Sigmoid colon (tissue), 4 donors: ENCODE measurements around a stretch of chr3.

- PRO-cap: no peak
- RAMPAGE, long total RNA, 4 experiments: no peak in any of the 4 experiments
These were observed 37.2 kb downstream of the CMTM7 start for GRCh38 chr3:32428844-32429213.

DNA sequence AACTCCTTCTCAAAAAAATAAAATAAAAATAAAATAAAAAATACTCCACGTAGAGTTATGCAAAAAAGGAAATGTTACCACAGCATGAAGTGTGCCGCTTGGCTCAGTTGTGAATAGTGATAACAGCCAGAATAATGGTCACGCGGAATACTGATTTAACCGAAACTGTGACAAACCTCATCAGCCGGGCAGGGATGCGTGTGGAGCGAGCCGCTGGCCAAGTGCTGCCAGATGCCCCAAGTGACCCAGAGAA, 35.4 kb downstream of the CMTM6 start:
- PRO-cap: no peak
- RAMPAGE, long total RNA, 4 experiments: no peak in any of the 4 experiments

- PRO-cap: no peak
- RAMPAGE, long total RNA, 4 experiments: no peak in any of the 4 experiments
These were observed 14.3 kb downstream of the DYNC1LI1 start for GRCh38 chr3:32556069-32557135.

GRCh38 chr3:32843971-32844247, 26.1 kb downstream of the TRIM71 start:
- PRO-cap: no peak
- RAMPAGE, long total RNA, 4 experiments: no peak in any of the 4 experiments

DNA sequence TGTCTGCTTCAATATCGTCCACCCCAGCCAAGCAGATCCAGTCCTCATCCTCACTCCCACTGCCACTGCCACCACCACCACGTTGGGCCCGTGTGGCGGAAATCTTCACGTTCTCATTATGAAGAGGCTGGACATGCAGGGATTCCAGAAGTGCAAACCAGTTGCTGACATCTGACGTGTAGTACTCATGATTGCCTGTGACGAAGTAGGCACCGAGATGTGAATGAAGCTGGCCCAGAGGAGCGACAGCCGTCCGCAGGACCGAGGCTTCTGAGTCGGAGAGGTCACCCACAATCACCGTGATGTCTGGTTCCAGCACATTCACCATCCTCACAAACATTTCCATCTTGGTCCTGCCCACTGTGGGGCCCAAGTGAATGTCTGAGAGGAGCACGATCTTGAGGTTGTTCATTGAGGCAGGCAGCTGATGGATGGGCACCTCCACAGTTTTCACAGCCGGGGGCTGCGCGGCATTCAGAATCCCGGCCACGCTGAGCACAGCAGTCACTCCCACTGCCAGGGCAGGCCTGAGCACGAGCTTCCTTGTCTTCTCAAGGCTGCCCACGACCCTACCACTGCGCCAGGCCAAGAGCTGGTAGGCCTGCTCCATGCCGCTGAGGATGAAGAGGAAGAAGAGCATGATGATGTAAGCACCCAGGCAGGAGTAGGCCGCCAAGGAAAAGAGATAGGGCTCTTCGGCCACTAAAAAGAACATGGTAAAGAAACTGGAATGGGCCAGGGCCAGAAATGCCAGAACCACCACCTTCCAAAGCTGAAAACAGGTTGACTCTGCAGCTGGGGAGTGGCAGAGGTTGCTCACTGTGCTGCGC, 3.6 kb downstream of the GLB1 start:
- PRO-cap: no peak
- RAMPAGE, long total RNA, 4 experiments: no peak in any of the 4 experiments

DNA sequence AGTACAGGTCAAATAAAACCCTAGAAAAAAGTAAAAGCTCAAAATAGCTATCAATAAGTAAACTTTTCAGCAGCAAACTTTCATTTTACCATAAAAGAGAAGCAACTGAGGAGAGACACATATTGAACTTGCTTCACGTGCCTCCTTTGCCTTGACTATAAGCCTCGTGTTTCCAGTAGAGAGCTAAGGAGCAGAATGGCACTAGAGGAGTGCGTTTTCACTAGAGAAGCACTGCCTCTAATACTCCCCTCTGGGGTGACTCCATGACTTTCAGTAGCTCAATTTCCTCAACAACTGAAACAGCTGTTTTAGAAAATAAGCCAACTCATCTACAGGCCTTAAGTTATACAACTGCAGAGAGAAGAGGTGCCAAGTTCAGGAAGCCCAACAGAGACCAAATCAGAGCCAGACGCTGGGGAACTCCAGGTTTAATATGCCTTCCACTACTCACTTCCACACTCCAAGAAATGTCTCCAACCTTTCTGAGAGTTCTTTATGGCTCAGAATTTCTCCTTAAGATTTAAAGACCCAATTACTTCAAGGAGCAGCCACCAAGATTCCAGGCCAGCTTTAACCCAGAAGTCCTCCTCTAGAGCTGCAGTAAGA, 1.9 kb downstream of the UBP1 start:
- PRO-cap: no peak
- RAMPAGE, long total RNA, 4 experiments: no peak in any of the 4 experiments

DNA sequence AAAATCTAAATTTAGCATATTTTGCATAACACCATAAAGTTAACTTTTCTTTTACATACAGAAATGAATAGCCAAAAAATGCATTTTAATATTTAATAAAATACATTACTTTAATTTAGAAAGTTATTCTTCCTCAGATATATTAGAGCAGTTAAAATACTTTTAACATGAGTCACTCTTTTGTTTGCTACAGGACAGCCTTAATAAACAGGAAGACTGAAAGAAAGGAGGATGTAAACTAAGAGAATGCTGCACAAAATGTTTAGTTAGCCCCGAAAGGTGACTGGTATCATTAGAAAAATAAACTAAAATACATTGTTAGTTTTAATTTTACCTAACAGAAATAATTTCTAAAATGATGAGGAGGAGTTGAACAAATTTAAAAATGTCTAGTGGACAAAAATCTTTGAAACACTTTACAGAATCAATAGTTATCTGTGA, 138.1 kb upstream of the UBP1 start:
- PRO-cap: no peak
- RAMPAGE, long total RNA, 4 experiments: no peak in any of the 4 experiments

- PRO-cap: no peak
- RAMPAGE, long total RNA, 4 experiments: no peak in any of the 4 experiments
These were observed 123.2 kb downstream of the CLASP2 start for GRCh38 chr3:33594714-33595429.

DNA sequence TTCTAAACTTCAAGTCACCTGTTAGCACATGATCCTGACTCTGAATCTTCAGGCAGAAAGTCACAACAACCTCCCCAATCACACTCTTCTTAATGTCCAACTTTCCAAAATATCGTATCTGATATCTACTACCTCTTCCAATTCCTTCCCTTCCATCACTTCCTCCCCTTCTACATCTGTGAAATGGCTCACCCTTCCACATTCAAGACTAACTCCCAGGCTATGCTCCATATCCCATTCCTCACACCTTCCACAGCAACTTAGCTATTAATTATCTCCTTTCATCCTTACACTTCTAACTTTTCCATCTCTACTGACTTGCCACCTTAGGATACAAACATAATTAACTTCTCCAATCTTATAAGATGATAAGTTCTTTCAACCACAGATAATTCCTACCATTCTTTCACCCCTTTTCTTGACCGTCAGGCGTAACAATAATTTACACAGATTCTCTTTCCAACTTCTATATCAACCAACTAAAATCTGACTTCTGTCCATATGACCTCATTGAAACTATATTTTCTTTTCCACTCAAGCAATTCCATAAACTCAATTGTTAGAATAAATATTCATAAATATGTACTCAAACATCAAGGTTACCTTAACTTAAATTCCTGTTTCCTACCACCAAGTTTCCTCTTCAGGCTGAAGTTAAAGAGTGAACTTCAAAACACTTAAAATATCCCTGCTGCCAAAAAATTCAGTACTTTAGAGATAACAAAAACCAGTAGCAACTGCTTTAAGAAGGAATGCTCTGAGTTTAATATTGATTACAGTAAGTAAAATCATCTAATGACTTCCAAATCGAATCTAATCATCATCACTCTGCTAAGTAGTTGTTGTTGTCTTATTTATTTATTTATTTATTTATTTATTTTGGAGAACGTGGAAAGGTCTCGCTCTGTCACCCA, 119.5 kb downstream of the CLASP2 start:
- PRO-cap: no peak
- RAMPAGE, long total RNA, 4 experiments: no peak in any of the 4 experiments

- PRO-cap: no peak
- RAMPAGE, long total RNA, 4 experiments: no peak in any of the 4 experiments
These were observed 70.3 kb downstream of the PDCD6IP start for GRCh38 chr3:33868661-33869257.

DNA sequence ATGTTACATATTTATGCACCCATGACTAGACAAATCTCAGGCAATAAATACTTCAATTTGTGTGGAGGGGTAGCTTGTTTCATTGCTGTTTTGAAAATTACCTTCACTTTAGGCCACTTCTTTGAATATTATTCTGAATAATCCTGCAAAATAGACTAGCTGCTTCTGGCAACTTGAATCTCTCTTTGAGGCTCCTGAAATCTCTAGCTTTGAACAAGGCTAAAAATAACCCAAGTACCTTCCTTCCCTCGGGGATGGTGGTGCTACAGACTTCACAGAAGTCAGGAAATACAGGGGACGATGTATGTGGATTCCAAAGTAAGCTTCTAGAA, 783.3 kb upstream of the ARPP21 start:
- PRO-cap: no peak
- RAMPAGE, long total RNA, 4 experiments: no peak in any of the 4 experiments

DNA sequence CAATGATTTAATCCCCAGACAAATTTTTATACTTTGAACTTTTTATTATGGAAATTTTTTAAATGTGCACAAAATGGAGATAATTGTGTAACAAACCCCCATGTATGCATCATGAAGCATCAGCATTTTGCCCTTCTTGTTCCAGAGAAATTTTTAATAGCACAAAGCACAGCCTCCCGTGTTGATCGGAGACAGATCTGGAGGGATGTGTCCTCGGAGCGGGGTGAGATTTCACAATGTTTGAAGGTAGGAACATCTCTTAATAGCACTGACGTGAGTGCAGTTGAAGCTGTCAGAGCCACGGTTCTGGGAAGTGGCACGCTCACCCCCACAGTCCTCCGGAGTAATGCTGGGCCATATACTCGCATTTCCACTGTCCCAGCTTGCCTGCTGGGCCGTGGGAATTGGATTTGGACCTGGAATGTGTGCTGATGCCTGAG, 24.1 kb downstream of the ARPP21 start:
- PRO-cap: no peak
- RAMPAGE, long total RNA, 4 experiments: no peak in any of the 4 experiments

- PRO-cap: no peak
- RAMPAGE, long total RNA, 4 experiments: no peak in any of the 4 experiments
These were observed 72.8 kb downstream of the STAC start for GRCh38 chr3:36453010-36453615.

- PRO-cap: no peak
- RAMPAGE, long total RNA, 4 experiments: no peak in any of the 4 experiments
These were observed 21.3 kb downstream of the MLH1 start for GRCh38 chr3:37014557-37014985.

- PRO-cap: no peak
- RAMPAGE, long total RNA, 4 experiments: no peak in any of the 4 experiments
These were observed 23.5 kb downstream of the MLH1 start for GRCh38 chr3:37016491-37017598.

- PRO-cap: no peak
- RAMPAGE, long total RNA, 4 experiments: no peak in any of the 4 experiments
These were observed 35.1 kb downstream of the MLH1 start for GRCh38 chr3:37028276-37028916.

DNA sequence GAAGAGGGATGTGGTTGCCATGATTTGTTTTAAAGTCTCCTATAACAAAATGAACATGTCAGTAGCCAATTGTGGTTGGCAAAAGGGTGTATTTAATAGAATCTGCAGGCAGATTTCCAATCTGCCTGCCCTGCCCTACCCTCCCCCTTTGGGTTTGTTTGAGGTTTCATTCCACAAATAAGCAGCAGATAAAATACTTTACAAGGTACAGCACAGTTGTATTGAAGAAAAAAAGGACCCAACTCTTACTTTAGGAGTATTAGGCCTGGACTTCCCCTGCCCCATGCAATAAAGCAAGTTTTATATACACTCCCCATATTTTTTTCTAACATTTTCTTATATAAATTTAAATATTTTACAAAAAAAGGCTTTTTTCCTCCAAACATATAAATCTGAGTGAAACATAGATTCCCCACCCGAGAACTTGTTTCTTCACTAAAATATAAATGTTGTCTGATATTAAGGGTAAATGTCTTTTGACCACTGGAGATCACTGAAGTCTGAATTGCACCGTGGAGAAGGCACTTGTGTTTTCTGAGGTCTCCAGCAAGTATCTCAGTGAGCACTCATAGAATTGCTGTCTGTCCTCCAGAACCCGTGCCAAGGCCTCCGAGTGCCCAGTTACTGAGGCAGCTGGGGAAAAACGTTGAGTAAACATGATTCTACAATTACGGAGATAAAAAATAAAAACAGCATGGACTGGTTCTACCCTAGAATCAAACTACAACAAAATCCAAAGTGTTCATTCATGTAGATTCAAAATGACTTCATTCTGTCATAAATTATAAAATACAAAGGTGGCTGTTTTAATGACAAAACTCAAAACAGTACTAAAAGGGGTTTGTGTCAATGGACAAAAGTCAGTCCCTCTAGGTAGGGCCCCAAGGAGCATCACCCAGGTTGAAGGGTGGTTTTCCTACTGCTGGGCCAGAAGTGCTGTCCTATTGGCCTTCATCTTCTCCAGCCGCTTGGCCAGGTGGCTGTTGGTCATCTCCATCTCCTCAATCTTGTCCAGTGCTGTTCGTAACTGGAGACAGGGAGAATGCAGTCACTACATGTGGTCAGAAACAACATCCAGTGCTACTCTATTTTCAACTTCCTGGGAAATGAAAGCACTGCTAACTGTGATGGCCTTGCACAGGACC, 60.0 kb downstream of the MLH1 start:
- PRO-cap: no peak
- RAMPAGE, long total RNA, 4 experiments: no peak in any of the 4 experiments

DNA sequence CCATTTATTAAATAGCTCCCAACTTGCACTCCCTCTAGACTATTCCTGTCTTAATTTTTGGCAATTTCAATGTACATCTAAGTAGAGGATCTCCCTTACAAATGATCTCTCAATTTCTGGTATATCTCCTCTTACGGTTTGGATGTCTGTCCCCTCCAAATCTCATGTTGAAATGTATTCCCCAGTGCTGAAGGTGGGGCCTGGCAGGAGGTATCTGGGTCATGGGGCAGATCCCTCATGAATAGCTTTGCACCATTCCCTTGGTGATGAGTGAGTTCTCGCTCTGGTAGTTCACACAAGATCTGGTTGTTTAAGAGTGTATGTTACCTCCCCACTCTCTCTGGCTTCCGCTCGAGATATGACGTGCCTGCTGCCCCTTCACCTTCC, 67.5 kb downstream of the MLH1 start:
- PRO-cap: no peak
- RAMPAGE, long total RNA, 4 experiments: no peak in any of the 4 experiments

DNA sequence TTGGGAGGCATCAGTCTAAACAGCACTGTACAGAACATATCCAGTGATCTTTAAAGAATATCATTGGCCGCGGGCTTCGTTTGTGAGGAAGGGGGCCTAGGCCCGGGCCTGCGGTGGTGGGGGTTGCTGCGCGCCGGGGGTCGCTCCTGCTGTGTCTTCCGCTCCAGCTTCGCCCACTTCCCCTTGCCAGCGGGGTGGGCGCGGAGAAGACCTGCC, 32.3 kb downstream of the GOLGA4 start:
- PRO-cap: no peak
- RAMPAGE, long total RNA, 4 experiments: no peak in any of the 4 experiments

- PRO-cap: no peak
- RAMPAGE, long total RNA, 4 experiments: start-site peak on the plus strand in 1 of 4 experiments, at chr3:37326037-37326235 at its widest, 20 to 35 reads per replicate
These were observed 82.5 kb downstream of the GOLGA4 start for GRCh38 chr3:37325337-37326249.